Jurkat, Clone E6-1 (cell line): ENCODE measurements around a stretch of chr1.

DNA sequence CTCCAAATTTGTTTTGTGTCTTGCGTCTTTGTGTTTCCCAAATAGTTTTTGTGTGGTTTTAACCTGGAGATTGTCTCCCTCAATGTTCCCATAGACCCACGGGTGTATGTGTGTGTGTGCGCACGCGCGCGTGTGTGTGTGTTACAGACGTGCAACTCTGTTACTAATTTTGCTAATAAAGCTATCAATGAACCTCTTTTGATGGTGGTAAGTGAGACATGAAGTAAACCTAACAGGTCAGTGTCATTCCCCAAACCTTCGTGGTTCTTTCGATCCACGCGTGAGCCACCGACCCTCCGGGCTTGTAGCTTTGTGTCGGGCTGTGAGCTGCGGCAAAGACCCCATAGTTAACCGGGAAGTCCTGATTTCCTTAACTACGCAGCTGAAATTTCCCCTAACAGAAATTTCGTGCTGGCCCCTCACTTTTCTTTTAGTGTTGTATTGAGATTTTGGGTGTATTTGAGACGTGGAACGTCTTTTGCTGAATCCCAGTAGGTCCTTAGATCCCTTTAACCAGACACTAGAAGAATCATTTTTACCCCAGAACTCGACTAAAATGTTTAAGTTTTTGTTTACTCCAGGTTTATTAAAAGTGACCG is 867 bp downstream of the PRDM2 start:
- RRBS, result 96% methylated on average over 4 of the region's 23 CpGs

DNA sequence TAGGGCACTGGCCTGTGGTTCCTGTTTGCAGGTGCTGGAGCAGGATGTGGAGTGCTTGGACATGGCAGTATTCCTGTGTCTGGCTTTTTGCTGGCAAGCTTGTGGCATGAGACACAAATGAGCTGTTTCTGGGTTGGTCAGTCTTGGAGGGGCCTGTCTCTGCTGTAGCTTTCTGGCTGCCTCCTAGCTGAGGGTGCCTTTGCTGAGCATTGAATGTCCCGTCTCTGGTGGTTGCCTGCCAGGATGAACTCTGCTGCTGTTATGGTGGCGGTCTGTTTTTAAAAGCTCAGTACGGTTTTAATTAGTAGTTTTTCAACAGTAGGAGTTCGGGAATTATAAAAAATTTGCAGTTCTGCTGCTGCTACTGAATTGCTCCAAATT is 54.8 kb downstream of the PRDM2 start:
- RRBS, result no CpG with 5 or more reads among the region's 4 CpGs

- RRBS, result no CpG with 5 or more reads among the region's 1 CpG
Observed at GRCh38 chr1:13772971-13773406, 73.0 kb downstream of the PRDM2 start.

GRCh38 chr1:13892524-13893344 is 192.7 kb downstream of the PRDM2 start:
- RRBS, result 70% methylated on average over 18 of the region's 63 CpGs

DNA sequence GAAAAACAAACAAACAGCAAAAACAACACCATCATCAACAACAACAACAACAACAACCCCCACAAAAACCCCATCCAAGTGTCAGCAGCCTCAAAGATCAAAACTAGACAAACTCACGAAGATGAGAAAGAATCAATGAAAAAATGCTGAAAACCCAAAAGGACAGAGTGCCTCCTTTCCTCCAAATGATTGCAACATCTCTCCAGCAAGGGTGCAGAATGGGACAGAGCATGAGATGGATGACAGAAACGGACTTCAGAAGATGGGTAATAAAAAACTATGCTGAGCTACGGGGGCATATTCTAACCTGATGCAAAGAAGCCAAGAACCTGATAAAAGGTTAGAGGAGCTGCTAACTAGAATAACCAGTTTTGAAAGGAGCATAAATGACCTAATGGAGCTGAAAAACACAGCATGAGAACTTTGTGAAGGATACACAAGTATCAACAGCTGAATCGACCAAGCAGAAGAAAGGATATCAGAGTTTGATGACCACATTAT is 297.2 kb downstream of the PRDM2 start:
- RRBS, result no CpG with 5 or more reads among the region's 4 CpGs

GRCh38 chr1:14394680-14395124 is 203.8 kb upstream of the KAZN start:
- RRBS, result no CpG with 5 or more reads among the region's 1 CpG

DNA sequence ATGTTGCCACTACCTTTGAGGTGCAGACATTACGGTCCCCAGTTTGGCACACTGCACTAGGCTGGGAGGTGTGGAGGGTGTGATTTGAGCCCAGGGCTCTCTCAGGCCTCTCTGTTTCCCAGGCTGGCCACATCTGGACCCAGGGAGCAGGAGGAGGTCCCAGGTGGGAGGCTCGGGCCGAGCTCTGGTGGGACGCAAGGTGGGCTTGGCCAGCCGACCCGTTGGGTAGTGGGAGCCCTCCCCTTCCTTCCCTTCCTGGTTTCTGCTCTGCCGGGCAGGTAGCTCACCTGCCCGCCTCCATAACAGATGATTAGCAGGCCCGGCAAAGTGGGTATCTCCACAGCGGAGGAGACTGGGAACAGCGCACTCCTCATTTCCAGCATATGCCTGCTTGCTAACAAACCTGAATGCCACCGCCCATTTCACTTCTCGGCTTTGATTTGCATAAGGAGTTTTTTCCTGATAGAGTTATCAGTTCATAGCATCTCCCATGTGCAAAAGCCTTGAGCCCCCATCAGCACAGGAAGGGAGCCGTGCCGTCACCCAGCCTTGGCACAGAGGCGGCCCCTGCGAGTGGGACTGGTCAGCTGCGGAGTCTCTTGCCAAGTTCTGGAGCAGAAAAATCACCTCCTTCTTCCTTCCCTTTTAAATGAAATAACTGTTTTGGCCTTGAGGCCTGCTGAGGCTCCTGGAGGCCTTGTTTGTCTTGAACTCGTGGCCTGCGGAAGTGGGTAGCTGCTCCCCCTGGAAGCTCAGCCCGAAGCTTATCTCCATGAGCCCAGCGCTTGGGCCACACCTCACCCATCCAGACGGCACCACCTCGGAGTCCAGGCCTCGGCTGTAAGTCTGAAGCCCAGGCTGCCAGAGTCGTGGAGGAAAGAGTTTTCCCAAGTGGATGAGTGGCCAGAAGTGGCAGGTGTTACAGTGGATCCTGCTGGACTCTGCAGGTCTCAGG is 145.9 kb upstream of the TMEM51 start:
- RRBS, result no CpG with 5 or more reads among the region's 26 CpGs

DNA sequence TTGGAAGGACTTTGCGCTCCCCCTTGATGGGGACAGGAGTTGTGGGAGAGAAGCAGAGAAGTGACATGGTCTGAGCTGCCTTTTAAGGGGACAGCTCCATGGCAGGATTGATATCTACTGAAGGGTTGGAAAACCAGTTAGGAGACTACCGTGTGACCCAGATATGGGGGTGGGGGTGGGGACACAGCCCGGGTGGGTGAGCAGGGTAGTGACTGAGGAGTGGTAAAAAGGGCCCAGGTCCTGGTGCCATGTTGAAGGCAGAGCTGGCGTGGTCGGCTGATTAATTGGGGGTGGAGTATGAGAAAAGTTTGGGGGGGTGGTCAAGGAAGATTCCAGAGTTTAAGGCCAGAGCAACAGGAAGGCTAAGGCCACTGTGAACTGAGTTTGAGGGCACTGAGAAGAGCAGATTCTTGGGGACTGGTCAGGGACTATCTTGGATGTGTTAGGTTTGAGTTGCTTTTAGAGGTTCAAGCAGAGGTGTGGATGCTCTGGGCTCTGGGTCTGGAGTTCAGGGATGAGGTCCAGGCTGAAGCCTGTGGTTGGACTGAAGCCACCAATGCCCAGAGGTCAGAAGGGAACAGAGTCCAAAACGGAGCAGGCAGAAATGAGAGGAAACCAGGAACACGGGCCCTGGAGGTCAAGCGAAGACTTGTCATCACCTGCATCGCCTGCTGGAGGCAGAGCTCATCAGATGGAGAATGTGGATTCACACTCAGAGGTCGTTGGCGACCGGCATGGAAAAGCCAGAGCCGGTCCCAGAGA is 129.8 kb upstream of the TMEM51 start:
- RRBS, result no CpG with 5 or more reads among the region's 13 CpGs

DNA sequence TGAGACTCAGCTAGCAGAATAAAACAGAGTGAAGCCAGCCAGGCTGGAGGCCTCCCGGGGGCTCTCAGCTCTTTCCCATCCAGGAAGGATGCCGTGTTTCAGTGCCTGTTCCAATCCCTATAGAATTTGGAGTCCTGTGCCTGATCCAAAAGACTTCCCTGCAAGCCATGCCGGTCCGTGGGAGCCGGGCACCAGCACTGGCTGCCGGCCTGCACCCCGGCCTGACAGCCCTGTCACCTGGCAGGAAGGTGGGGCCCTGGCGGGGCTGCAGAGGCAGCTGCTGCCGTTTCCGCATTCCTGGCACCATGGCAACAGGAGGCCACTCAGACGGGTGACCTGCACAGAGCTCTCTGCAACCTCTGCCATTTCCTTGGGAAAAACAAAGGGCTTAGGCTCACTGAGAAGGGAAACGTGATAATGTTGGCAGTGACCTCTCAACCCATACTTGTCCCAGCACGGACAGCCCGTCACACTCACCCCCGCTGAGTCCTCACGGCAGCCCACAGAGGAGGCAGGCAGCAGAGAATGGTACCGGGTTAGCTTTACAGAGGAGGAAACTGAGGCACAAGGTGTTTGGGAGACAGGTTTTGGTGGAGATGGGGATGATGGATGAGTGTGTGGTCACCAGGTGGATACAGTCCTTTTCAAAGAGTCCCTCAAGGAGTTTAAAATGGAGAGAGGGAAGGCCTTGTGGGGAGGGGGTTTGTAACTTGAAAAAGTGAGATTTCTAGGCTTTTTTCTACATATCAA is 63.1 kb upstream of the TMEM51 start:
- RRBS, result no CpG with 5 or more reads among the region's 17 CpGs

- RRBS, result 46% methylated on average over 30 of the region's 81 CpGs
Observed at GRCh38 chr1:15154025-15155116, 824 bp downstream of the TMEM51 start.

GRCh38 chr1:15155348-15156009 is 1.9 kb downstream of the TMEM51 start:
- RRBS, result no CpG with 5 or more reads among the region's 10 CpGs

GRCh38 chr1:15171404-15171934 is 17.9 kb downstream of the TMEM51 start:
- RRBS, result no CpG with 5 or more reads among the region's 12 CpGs

DNA sequence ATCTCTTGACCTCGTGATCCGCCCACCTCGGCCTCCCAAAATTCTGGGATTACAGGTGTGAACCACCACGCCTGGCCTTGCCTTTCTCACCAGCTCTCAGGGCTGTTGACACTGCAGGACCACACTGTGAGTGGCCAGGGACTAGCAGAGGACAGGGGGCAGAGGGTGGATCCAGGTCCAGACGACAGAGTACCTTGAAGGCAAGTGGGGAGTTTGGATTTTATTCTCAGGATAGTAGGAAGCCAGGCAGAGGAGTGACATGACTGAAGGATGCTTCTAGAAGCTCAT is 30.6 kb downstream of the TMEM51 start:
- RRBS, result no CpG with 5 or more reads among the region's 5 CpGs

DNA sequence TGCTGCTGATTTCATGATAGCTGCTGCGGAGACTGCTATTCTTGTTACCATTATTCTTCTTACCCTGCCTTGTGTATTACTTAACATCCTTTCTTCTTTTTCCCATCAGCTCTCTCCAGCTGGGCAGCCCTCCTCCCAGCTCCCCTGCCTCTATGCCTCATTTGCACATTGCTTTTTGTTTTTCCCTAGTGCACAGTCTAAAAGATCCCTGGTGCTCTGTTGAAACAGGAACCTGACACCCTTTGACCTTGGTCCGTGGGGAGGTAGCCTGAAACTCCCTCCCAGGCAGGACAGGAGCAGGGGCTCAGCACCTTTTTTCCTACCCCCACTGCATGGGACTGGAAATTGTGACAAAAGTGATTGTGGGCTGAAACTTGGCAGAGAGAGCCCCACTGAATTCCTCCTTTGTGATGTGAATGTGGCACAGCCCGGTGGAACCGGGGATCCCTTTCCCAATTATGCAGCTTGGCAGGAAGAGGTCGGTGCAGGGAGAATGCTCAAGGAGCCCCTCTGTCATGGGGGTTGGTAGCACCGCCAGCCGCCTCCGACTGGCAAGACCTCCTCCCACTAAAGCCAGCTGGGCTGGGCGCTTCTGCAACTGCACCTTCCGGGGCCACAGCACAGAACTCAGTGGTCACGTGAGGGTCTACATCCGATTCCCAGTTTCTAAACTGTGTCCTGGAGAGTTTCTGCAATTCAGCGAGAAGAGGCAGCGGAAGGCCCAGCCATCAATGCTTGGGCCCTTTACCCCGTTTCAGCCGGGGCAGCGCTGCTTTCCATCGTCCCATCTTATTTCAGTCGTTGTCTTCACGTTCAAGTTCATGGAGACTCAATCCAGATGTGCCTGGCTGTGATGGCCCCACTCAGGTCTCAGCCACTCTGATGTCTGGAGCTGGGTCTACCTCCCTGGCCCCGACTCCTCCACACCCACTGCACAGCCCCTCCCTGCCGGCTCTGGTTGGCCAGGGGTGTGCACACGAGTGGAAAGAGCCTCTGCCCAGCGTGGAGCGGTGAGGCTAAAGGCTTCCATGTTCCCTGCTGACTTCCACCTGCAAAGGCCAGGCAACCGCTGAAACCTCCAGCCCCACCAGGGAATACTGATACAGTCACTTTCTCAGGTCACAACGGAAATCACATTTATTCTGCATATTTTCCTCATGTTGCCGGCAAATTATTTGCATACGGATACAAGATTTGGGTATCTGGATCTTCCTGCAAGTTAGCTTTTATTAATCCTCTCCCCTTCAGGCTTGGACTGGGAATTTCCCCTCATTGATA is 39.9 kb upstream of the FHAD1 start:
- RRBS, result no CpG with 5 or more reads among the region's 29 CpGs

GRCh38 chr1:15326535-15327255 is 79.7 kb downstream of the FHAD1 start:
- RRBS, result no CpG with 5 or more reads among the region's 27 CpGs

DNA sequence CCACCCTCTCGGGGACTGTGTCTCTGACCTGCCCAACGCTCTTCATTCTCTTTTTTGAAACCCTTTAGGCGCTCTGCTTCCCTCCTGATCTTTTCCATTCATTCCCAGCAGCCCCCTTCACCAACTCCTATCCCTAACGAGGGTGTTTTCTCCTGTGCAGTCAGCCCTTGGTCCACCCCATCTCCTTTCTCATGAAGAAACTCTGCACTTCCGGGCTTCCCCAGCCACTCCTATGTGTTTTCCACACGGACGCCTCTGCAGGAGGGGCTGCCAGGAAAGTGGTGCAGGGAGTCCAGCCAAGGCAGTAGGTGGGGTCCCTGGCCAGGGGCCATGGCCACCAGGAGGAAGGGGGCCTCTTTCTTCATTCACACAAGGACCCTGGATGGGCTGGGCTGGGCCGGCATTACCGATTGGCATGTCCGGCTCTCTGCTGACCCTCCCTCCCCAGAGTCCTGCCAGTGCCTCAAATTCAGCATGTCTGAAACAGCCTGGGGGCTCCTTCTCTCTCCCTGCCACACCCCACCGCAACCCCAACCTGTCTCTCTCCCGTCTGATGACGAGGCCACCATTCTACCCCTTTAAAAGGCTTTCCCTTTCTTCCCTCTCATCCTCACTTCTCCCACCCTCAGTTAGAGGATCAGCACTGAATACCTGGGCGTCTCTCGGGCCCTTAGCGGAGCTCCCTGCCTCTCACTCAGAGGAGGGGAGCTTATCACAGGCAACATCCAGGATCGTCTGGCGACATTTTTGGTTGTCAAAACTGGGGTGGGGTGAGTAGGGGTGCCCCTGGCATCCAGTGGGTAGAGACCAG is 72.7 kb upstream of the EFHD2 start:
- RRBS, result no CpG with 5 or more reads among the region's 18 CpGs

DNA sequence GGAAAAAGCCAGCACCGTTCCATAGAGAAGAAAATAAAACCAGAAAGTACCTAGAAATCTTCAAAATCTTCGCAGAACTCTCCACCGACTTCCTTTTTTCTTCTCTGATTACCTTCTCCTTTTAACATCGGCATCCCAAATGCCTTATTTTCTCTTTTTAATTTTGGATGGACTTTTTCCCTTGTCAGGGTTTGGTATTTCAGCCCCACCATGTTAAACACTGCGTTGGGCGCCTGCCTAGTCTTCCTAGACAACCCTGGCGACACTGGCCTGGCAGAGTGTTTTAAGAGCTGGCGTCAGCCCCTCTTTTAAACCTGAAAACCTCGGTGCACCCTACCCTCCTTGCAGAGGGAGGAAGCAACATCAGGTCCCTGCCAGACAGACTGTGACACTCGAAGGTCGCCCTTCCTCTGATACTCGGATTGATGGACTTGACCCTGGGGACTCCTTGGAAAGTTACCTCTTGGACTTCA is 65.9 kb upstream of the EFHD2 start:
- RRBS, result no CpG with 5 or more reads among the region's 12 CpGs

- RRBS, result no CpG with 5 or more reads among the region's 10 CpGs
Observed at GRCh38 chr1:15356065-15356492, 53.6 kb upstream of the EFHD2 start.

DNA sequence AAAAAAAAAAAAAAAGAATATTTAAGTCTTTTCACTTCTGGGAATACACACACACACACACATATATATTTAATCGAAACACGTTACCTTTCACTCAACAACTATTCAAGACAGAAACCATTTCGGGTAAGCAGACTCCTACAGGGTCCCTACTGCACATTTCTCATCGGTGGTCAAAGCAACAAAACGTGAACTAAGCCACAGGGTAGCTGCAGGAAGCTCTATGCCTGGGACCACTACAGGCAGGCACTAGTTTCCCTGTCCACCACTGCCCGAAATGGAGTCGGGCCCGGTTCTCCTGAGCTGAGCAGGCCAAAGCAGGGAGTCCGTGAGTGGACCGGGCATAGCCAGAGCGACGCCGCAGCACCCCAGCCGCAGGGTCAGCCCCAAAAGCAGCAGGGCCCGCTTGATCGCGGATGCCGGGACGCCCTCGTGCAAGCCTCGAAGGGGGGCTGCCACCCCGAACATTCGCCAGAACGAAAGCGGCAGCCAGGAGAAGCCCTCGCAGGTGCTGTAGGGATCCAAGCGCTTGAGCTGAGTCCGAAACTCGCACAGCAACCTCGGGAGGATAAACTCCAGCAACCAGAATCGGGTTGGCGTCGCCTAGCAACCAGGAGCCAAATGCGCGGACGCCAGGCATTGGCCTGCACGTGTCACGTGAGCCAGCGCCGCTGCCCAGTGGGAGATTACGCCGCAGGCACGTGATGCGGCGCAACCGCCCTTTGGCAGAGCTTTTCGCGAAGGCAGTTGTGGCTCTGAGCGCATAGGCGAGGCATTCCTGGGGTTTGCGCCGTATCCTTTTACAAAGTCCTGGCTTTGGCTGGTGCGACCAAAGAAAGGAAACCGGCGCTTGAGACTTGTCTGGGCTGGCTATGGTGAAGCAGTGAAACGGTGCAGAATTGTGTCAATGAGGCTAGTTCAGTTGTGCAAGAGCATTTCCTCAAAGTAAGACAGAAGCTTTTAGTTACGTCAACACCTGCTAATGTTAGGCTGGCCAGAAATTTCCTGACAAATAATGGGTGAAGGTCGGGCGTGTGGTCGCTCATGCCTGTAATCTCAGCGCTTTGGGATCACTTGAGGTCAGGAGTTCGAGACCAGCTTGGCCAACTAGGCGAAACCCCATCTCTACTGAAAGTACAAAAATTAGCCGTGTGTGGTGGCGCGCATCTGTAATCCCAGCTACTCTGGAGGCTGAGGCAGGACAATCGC is 13.9 kb upstream of the DDI2 start:
- RRBS, result 85% methylated on average over 8 of the region's 67 CpGs

GRCh38 chr1:15727186-15727710 is 8.8 kb upstream of the SLC25A34 start:
- RRBS, result no CpG with 5 or more reads among the region's 25 CpGs